Subcutaneous preadipocyte (primary cell): ENCODE results near the gene PRLR.

GRCh38 chr5:34501946-34502374 lies 154.2 kb upstream of the RAI14 start:
- CAGE, long polyA plus RNA, result no peak

DNA sequence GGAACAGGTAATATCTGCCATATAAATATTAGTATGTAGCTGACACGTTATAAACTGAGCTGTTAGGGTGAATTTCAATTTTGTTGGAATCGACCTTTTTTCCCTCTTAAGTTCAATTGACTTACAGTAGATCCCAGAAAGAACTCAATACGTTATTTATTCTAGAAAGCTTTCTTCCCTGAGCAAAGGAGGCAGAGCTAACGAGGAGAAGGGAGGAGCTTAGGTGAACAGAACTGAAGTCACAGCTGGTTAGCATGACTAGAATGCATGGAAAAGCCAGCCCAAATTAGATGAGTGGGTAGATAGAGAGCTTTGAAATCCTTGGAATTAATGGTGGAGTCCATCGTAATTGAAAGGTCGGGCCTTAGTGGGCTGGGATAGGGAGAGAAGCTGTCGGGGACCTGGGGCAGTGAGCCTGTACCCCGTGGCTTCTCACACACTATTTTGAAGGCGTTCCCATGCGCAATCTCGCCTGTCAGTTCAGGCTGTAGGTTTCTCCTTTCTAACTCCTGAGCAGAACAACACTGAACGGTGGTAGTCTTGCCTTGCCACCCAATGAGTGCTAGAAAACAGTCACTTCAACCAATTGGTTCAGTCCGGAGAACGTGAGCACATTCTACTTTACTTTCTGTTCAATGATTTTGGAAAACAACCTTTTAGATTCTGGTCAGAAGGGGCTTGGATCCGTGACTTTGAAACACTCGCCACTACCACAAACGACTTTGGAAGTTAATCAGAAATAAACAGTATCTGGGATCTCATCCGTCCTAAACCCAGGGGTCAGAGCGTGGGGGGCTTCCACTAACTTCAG lies 736 bp upstream of the RAI14 start:
- CAGE, long polyA plus RNA, result no peak

DNA sequence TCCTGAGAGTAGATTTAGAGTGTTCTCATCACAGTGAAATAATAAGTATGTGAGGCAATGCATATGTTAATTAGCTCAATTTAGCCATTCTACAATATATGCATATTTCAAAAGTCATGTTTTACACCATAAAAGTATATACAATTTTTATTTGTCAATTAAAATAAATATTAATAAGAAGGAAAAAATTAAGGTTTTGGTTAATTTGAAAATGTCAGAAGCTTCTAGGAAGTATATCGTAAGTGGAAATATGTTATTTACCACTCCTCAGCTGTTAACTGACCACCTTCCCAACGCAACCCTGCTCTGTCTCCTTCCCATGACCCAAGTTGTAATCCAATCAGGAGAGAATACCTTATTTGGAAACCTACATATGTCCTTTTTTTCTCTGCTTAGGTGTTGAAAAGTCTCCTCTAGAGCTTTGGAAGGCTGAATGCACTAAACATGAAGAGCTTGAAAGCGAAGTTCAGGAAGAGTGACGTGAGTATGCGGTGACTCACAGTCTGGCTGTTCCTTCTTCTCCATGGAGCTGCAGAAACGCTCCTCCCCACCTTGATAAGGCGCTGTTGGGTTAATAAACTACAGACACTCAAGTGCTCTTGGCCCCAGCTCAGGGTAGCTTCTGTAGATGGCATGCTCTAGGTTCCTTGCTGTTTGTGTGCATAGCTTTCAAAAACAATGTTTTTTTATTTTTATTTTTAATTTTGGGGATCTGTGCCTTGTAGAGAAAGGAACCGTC lies 30.5 kb downstream of the RAI14 start:
- CAGE, long polyA plus RNA, result no peak

DNA sequence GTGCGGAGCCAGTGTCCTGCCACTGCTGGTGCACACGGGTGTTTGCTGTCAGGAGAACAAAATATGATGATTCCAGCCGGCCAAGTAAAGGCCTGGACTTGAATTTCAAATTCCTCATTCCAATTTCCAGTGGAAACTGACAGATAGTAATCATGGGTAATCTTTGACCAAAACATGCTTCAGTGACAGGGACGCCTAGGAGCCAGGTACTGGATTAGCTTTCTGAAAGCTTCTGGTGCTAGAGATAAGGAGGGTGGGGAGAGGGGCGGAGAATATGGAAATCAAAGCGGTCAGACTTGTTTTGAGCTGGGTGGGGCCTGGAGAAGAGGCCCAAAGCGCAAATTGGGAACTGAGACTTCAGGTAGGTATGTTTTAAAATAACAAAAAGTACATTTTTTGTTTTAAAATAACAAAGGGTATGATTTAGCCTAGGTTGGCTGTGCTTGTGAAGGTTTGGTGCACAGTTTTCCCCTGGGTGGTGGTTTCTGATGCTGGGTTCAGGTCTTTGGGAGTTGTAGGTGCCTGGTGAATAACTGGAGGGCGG lies 43.7 kb downstream of the RAI14 start:
- CAGE, long polyA plus RNA, result no peak

DNA sequence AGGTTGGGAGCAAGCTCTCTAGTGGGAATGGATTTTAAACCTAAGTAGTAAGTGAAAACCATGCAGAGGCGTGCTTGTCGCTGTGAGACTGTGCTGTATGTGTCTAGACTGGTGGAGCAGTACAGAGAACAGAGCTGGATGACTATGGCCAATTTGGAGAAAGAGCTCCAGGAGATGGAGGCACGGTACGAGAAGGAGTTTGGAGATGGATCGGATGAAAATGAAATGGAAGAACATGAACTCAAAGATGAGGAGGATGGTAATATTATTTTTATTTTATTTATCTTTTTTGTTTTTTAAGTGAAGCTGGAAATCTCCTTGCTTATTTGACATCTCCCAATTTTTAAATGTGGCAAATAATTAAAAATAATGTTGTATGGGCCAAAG lies 9.4 kb downstream of the DNAJC21 start:
- CAGE, long polyA plus RNA, result no peak

DNA sequence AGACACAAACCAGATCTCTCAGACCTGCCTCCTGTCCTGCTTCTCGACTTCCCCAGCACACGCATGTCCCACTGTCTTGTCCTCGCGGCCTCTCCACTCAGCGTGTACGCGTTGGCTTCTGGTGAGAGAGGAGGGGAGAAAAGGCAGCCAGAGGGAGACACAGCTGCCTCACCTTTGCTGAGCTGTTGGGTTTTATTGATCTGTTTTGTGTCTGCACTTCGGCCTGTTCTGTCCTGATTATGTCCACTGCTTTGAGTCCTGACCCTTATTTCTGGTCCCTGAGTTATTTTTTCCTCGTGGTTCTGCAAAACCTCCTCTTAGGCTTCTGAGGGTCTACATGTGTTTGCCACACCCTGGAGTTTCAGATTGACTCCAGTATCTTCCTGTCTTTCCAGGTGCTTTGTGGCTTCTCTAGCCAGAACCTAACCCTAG lies 87.5 kb upstream of the AGXT2 start:
- CAGE, long polyA plus RNA, result no peak

GRCh38 chr5:35230166-35230758 lies at the start of gene PRLR:
Gene PRLR (minus strand): TSS chr5:35230487.
- CAGE, long polyA plus RNA, result no peak

DNA sequence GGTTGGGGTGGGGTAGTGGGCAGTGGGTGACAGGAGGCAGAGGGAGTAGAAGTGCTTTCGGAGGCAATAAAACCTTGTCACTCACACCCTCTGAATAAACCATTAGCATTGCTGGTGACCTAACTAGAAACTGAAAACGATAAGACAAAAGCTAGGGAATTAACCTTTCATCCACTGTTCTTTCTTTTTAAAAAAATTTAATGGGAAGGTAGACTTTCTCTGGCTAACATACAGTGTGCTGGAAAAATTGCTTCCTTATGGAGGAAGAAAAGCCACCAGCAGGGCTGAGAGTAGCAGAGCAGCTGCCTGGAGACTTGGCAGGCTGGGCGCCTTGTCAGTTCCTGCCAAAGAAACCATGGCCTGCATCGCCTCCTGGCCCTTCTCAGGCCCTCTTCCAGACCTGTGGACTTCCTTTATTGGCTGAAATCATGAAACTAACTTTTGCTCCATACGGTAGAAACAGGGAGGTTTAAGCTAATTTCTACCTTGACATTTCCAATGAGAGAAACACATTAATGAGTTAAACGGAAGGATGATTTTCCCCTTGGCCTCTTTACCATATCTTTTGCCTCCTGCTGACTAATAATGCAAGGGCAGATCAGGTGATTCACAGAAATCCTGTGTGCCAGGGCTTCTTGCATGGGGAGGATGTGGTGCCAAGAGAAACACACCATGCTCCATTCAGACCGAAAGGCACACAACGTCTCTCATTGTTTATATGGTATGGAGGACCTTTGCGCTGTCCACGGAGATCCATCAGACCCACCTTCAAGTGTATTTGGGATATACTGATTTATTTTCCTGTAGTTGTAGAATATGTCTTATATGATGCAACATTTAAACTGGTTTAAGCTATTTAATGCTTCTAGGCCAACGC lies 17.2 kb upstream of the PRLR start:
- CAGE, long polyA plus RNA, result no peak

- CAGE, long polyA plus RNA, result no peak
Observed at GRCh38 chr5:35671508-35672065, 53.9 kb downstream of the SPEF2 start.

- CAGE, long polyA plus RNA, result no peak
Observed at GRCh38 chr5:35858713-35859953, 2.4 kb downstream of the IL7R start.

GRCh38 chr5:36273718-36274595 lies 27.7 kb downstream of the RANBP3L start:
- CAGE, long polyA plus RNA, result no peak

GRCh38 chr5:36606017-36606258 lies 468 bp upstream of the SLC1A3 start:
- CAGE, long polyA plus RNA, result no peak

- CAGE, long polyA plus RNA, result no peak
Observed at GRCh38 chr5:36911566-36912146, 35.1 kb downstream of the NIPBL start.

- CAGE, long polyA plus RNA, result no peak
Observed at GRCh38 chr5:36926958-36927916, 50.7 kb downstream of the NIPBL start.

DNA sequence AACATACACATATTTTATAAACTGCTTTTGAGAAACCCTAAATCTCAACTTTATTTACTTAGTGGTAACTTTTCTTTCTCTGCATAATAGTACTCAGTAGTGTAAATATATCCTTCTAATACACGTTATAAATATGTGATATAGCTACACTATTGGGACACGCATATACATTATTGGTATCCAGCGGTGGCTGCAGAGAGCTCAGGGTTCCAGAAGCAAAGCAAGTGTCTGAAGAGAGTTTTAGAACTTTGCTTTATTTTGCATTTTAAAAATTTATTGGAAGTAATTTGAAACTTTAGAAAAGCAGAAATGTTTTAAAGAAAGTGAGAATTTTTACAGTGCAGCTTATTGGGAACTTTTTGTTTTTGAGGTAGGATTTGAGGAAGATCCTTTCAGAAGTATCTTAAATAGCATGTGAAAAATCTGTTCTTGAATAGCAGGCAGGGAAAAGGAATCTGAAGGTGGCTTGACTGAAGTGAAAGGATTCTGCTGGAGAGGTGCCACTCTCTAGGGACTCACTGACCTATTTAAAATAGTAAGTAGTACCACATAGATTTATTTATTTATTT lies 68.9 kb downstream of the NIPBL start:
- CAGE, long polyA plus RNA, result no peak

- CAGE, long polyA plus RNA, result no peak
Observed at GRCh38 chr5:36984350-36985422, 108.1 kb downstream of the NIPBL start.

DNA sequence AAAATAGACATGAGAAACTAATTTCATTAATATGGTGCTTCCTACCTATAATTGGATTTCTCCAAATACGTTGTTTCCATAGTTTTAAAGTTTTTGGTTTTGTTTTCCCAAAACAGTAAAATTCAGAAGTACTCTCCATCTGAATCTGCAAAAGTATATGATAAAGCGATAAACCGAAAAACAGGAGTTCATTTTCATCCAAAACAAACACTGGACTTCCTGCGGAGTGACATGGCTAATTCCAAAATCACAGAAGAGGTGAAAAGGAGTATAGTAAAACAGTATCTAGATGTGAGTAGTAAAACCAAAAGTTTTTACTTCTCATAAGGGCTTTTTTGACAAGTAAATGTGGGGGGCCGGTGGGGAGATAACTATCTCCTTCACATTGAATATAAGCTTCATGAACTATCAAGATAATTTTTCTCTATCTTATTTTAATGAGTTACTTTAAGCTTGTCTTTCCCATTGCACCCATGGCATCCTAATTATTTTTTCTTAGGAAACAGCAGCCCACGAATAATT lies 184.2 kb downstream of the NIPBL start:
- CAGE, long polyA plus RNA, result no peak

GRCh38 chr5:37589968-37590810 lies 211.1 kb downstream of the WDR70 start:
- CAGE, long polyA plus RNA, result no peak

DNA sequence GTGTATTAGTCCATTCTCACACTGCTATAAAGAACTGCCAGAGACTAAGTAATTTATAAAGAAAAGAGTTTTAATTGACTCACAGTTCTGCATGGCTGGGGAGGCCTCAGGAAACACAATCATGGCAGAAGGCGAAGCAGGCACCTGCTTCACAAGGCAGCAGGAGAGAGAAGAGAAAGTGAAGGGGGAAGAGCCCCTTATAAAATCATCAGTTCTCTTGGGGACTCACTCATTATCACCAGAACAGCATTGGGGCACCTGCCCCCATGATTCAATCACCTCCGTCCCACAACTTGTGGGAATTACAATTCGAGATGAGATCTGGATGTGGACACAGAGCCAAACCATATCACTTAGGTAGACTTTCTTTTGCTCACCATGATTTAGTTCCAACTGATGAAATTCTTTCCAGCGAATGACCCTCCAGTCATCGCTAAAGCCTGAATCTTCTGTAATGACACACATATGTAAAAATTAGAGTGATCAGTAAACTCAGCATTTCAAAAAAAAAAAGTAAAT lies 27.3 kb downstream of the EGFLAM start:
- CAGE, long polyA plus RNA, result no peak

GRCh38 chr5:38552718-38553544 lies 3.5 kb downstream of the LIFR start:
- CAGE, long polyA plus RNA, result no peak